ENCODE measurements around the genes FRAT2 and LOXL4.

DNA sequence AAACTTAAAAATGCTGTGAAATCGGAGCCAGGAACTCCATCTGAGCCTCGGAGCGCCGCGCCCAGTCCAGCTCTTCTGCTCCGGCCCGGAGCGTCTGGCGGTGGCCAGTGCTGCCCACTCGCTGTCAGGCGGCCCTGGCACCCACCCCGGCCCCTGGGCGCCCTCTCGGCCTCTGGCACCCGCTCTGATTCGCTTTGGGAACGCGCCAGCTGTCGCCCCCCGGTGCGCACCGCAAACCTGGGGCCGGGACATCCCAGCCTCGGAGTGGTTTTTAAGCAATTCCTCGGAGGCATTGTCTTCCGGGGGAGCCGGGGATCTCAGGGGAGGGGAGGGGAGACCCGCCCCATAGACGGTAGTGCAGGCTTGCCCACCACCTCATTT lies 655 bp downstream of the TLL2 start:
- RRBS = 70% methylated on average over 16 of the region's 29 CpGs

GRCh38 chr10:96557084-96557998 lies 29.5 kb downstream of the TM9SF3 start:
- RRBS = no CpG with 5 or more reads among the region's 8 CpGs

DNA sequence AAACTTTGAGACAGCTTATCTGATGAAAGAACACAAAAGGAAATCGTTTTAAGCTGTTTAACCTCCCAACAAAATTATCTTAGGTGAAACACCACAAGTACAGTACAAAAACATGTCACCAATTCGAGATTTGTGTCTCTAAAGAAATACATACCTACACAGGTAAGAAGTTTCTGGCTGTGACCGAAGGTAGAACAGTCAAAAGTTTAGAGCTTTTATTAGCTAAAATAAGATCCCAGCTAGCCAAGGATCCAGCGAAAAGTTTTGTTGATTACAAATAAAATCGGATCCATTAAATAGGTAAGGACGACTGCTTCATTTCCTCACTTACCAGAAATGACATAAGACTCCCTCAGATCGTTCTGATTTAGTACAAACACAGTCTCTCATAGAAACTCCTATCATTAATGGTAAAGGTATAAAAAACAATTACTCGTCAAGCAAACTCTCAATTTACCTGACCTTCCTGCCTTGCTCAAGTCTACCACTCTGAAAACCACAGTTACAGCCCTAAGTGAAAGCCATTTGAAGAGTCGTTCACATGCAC lies 1.4 kb downstream of the TM9SF3 start:
- RRBS = no CpG with 5 or more reads among the region's 9 CpGs

DNA sequence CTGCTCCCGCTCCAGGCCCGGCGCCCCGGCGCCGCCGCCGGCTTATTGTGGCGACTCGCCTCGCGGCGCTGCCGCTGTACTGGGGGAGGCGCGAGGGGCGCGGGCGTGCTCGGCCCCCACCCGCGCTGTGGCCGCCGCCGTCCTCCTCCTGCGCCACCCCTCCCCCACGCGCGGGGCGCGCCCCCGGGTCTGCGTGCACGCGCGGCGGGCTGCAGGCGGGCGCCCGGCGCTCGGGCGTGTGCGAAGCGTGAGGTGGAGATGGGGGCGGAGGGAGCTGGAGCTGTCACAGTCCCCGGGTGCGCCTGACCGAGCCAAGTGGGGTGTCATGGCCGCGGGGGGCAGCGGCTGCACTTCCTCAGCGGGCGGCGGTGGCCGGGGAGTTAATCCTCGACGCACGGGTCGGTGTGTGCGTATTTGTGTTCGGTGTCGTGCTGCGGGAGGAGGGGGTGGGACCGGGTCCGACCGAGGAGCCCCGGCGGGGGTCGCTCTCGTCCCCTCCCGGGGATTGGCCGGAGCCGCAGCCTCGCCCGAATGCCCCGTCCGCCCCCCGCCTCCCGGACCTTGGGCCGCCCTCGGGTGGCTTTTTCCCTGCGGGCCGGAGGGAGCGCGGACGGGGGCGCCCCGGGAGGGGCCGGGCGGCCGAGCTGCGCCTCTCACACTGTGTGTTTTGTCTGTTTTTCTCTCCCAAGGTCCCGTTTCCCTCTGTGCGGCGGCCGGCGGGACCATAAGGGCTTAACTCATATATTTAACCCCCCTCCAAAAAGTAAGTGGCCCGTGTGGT lies 809 bp downstream of the LCOR start:
- RRBS = 1% methylated on average over 47 of the region's 99 CpGs

DNA sequence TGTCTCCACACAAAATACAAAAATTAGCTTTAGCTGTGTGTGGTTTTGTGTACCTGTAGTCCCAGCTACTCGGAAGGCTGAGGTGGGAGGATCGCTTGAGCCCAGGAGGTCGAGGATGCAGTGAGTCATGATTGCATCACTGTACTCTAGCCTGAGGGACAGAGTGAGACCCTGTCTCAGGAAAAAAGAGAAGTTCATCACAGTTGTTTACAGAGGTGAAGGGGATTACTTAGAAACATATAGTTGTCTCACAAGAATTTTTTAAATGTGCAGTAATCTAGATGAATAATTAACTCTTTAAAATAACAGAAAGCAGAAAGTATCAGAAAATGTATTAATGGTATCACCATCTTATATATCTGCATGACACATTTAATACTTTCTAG lies 8.9 kb downstream of the LCOR start:
- RRBS = no CpG with 5 or more reads among the region's 3 CpGs

- RRBS = no CpG with 5 or more reads among the region's 3 CpGs
Measured at GRCh38 chr10:97270437-97270909, 22.0 kb downstream of the ARHGAP19 start.

DNA sequence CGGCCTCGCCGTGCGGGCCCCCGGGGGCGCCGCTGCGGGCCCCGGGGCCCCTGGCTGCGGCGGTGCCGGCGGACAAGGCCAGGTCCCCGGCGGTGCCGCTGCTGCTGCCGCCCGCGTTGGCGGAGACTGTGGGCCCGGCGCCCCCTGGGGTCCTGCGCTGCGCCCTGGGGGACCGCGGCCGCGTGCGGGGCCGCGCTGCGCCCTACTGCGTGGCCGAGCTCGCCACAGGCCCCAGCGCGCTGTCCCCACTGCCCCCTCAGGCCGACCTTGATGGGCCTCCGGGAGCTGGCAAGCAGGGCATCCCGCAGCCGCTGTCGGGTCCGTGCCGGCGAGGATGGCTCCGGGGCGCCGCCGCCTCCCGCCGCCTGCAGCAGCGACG lies 550 bp downstream of the FRAT1 start:
- RRBS = 80% methylated on average over 18 of the region's 53 CpGs

DNA sequence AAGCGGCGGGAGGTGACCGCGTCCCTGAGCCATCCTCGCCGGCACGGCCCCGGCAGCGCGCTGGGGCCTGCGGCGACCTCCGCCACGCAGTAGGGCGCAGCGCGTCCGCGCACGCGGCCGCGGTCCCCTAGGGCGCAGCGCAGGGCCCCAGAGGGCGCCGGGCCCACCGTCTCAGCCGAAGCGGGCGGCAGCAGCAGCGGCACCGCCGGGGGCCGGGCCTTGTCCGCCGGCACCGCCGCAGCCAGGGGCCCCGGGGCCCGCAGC lies 497 bp downstream of the FRAT2 start:
- RRBS = 48% methylated on average over 11 of the region's 41 CpGs

GRCh38 chr10:97334364-97335419 lies at the start of gene FRAT2:
Gene FRAT2 (minus strand): TSS chr10:97334729.
- RRBS = 2% methylated on average over 41 of the region's 115 CpGs

DNA sequence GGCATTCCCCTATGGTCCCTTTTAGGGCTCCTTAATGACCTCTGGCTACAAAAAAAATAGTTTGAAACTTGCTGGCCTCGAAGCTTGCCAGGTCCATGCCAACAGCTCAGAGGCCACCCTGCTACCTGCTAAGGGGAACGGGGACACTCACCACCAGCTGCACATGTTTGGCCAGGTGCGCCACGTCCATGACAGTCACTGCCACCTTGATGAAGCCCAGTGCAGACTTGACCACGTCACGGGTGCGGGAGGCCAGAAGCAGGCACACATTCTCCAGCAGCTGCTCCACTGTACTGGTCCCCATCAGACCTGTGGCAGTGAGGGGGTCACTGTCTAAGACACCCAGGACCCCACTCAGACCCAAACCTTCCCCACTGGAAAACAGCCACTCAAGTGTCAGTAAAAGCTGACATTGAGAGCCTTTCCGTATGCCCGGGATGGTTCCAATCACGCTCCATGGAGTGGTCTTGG lies 31.8 kb downstream of the RRP12 start:
- RRBS = no CpG with 5 or more reads among the region's 10 CpGs

GRCh38 chr10:97399978-97400633 lies 1.0 kb downstream of the RRP12 start:
- RRBS = no CpG with 5 or more reads among the region's 19 CpGs

- RRBS = no CpG with 5 or more reads among the region's 9 CpGs
Measured at GRCh38 chr10:97452406-97453171, 6.6 kb downstream of the ZDHHC16 start.

- RRBS = no CpG with 5 or more reads among the region's 13 CpGs
Measured at GRCh38 chr10:97498037-97498260, 273 bp downstream of the MMS19 start.

GRCh38 chr10:97641222-97641973 lies 927 bp downstream of the PI4K2A start:
- RRBS = no CpG with 5 or more reads among the region's 23 CpGs

- RRBS = no CpG with 5 or more reads among the region's 5 CpGs
Measured at GRCh38 chr10:97700614-97700813, 13.0 kb upstream of the MARVELD1 start.

GRCh38 chr10:97707598-97707847 lies 6.0 kb upstream of the MARVELD1 start:
- RRBS = no CpG with 5 or more reads among the region's 4 CpGs

DNA sequence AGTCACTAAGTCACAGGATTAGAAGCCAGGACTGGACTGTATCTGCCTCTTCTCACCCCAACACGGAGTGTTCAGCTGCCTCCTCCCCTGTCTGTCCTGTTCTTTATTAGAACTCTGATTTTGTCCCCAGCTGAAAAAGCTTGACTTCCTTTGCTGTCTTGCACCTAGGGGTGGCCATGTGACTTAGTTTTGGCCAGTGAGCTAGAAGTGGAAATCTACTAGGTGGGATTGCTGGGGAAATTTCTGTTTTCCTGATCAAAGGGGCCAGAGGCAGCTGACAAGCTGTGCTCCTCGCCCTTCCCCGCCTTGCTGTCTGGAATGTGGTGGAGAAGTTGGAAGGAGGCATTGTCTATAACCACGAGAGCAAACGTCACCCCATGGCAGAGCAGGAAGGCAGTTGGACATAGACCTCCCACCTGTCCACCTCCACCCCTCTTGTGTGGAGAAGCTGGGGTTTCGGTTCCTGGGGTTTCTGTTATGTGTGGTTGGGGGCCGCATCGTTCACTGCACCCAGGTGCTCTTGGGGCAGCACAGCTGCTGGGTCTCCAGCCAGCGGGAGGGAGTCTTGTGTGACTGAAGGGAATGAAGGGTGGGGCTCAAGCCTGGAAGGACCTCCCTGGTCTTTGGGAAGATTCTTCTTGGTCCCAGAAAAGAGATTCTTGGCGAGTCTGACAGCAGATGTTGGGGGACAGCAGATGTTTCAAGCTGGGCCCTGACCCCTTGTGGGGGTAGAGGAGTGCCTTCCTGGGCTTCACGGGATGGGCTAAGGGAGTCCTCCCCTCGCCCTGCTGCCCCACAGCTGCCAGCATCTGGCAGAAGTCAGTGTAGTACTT lies 7.2 kb downstream of the SFRP5 start:
- RRBS = no CpG with 5 or more reads among the region's 12 CpGs

DNA sequence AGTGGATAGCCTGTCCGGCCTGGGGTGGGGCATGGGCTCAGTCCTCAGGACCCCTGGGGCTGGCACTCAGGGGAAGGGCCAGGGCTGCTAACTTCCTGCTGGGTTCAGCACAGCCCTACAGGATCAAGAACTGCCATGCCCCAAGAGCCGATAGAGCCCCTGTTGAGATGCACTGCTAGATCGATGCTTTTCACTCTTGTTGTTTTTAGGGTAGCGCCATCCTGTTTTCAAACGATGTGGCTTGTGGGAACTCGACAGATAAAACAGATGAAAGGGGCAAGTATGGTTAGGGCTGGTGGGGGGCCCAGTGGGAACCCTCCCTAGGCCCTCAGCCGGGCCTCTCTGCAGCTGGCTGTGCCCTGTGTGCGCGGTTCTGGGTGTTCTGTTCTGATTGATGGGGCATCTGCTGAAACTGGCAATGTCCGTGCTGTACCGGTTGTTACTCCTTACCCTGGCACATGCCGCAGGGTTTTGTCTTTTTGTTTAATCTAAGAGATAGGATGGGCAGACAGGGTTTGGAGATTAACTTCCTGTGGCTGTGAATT lies 10.1 kb upstream of the SFRP5 start:
- RRBS = 98% methylated on average over 4 of the region's 12 CpGs

DNA sequence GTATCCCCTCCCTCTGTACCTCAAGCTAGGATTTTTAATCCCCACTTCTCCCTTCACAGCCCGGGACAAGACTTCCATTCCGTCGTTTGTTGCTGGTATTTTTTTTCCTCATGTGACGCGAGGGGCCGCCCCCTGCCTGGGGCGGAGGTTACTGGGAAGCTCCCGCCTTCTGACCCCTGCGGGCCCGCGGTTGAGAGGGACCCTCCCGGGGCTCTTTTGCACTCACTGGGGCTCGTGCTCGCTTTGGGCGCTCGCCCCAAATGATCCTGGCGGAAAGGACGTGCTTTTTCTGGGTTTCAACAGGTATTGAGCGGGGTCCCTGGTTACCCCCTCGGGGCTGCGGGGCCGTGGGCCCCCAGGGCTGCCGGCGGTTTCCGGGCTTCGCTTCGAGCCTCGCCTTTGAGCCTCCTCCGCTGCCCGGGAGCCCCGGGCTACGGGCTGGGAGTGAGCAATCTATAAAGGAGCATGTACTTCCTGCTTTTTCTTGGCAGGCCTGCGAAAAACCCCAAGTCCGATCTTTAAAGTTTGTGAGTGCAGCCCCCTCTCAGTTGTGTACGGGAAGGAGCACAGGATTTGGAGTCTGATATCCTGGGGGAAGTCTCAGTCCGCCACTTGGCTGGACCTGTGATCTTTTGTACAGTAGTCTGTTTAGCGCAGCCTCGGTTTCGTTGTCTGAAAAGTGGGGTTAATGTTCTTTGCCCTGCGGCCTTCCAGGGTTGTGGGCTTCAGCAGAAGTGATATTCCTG lies 438 bp downstream of the R3HCC1L start:
- RRBS = 2% methylated on average over 7 of the region's 40 CpGs

GRCh38 chr10:98267576-98268866 lies at the start of gene LOXL4:
Gene LOXL4 (minus strand): TSS chr10:98268194.
- RRBS = 5% methylated on average over 34 of the region's 96 CpGs

Data from HCT116 (cell line).